Esophagus muscularis mucosa (tissue), 4 donors: ENCODE data around the gene FBXO42.

DNA sequence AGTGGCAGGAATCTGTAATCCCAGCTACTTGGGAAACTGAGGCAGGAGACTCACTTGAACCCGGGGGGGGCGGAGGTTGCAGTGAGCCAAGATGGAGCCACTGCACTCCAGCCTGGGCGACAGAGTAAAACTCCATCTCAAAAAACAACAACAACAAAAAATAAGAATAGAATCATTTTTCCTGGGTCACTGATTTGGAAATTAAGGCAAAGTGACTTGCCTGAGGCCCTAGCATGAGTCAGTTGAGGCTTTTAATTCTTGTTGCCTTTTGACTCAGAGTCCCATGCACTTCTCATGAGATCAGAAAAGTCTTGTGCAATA is 3.6 kb upstream of the PLEKHM2 start:
- PRO-cap, result bidirectional peak, plus-strand start outside the sequence, minus-strand start at position 244 of the sequence
- RAMPAGE, long total RNA, 4 experiments, result no peak in any of the 4 experiments

DNA sequence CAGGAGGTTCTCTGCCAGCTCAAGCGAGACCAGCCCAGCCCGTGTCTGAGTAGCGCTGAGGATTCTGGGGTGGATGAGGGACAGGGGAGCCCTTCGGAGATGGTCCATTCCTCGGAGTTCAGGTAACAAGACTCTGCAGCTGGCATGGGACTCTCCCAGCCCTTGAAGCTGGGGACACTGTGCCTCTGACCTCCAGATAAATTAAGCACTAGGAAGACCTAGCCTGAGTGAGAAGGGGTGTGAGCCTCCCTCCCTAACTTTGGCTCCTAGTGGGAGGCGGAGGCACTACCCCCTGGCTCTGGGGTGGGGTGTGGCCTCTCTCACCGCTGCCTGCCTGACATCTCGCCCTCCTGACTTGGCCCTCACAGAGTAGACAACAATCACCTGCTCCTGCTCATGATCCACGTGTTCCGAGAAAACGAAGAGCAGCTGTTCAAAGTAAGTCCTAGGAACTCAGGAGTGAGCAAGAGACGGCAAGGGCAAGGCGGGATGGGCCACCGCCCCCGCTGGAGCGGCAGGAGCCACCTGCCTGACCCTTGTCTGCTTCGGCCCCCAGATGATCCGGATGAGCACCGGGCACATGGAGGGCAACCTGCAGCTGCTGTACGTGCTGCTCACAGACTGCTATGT is 8.2 kb upstream of the SLC25A34 start:
- PRO-cap, result no peak
- RAMPAGE, long total RNA, 4 experiments, result no peak in any of the 4 experiments

DNA sequence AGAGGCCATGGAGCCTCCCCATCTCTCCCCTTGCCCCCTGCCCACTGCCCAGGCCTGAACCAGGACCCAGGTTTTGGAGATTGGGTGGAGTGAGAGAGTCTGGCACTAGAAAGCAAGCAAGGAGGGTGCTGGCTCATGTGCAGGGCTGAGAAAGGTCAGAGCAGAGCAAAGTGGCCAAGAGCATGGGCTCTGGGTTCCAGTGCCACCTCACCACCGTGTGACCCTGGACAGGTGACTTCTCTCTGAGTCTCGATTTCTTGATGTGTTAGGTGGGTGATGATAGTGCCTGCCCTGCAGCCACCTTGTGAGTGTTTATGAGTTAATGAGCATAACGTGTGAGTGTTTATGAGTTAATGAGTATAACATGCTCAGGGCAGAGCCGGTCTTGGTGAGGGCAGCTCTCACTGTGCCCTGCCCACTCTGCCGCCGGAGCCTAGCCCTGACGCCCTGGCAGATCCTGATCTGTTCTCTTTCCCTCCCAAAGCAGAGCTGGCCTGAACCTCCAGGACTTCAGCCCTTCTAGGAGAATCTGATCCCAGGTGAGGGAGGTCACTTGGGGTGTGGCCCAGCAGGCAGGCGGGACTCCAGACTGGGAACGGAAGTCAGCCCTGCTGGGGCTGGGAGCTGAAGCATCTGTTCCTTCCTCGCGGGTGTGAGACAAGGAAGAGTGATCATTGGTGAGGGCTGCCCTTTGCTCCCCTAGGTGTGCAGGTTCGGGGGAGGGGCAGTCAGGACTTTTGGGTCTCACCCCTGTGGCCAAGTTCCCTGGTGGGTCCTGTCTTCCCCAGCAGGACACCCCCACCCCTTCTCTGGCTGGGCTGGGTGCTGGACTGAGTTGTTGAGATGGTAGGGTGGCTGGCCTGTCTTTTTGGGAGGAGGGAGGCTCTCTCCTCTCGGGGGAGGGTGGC is 5.7 kb downstream of the FBLIM1 start:
- PRO-cap, result no peak
- RAMPAGE, long total RNA, 4 experiments, result no peak in any of the 4 experiments

DNA sequence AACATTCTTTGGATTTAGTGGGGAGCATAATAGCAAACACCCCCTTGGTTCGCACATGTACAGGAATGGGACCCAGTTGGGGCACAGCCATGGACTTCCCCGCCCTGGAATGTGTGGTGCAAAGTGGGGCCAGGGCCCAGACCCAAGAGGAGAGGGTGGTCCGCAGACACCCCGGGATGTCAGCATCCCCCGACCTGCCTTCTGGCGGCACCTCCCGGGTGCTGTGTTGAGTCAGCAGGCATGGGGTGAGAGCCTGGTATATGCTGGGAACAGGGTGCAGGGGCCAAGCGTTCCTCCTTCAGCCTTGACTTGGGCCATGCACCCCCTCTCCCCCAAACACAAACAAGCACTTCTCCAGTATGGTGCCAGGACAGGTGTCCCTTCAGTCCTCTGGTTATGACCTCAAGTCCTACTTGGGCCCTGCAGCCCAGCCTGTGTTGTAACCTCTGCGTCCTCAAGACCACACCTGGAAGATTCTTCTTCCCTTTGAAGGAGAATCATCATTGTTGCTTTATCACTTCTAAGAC is 21.7 kb downstream of the UQCRHL start:
- PRO-cap, result no peak
- RAMPAGE, long total RNA, 4 experiments, result no peak in any of the 4 experiments

DNA sequence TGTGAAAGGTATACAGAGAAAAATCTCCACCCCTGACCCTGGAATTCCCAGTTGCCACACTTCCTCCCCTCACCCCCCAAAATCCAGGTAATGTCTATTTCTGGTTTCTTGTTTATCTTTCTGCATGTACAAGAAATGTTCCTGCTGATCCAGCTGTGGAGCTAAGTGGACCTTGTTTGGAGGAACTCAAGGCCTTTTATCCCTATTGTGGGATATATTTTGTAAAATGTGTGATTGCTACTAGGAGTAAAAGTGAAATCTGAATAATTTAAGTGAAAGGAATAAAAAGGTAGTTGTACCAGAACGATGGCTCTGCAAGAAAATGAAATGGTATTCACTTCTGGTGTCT is 2.9 kb downstream of the SPEN start:
- PRO-cap, result no peak
- RAMPAGE, long total RNA, 4 experiments, result no peak in any of the 4 experiments

- PRO-cap, result no peak
- RAMPAGE, long total RNA, 4 experiments, result no peak in any of the 4 experiments
Measured at GRCh38 chr1:15937211-15937973, 38.5 kb downstream of the ZBTB17 start.

- PRO-cap, result no peak
- RAMPAGE, long total RNA, 4 experiments, result no peak in any of the 4 experiments
Measured at GRCh38 chr1:16068334-16069077, 4.9 kb downstream of the FAM131C start.

- PRO-cap, result no peak
- RAMPAGE, long total RNA, 4 experiments, result no peak in any of the 4 experiments
Measured at GRCh38 chr1:16124647-16125304, 31.1 kb downstream of the EPHA2 start.

- PRO-cap, result unidirectional peak, plus-strand start at chr1:16145794
- RAMPAGE, long total RNA, 4 experiments, result no peak in any of the 4 experiments
Measured at GRCh38 chr1:16144888-16145862, 10.7 kb downstream of the EPHA2 start.

- PRO-cap, result no peak
- RAMPAGE, long total RNA, 4 experiments, result no peak in any of the 4 experiments
Measured at GRCh38 chr1:16180332-16180830, 24.5 kb upstream of the EPHA2 start.

DNA sequence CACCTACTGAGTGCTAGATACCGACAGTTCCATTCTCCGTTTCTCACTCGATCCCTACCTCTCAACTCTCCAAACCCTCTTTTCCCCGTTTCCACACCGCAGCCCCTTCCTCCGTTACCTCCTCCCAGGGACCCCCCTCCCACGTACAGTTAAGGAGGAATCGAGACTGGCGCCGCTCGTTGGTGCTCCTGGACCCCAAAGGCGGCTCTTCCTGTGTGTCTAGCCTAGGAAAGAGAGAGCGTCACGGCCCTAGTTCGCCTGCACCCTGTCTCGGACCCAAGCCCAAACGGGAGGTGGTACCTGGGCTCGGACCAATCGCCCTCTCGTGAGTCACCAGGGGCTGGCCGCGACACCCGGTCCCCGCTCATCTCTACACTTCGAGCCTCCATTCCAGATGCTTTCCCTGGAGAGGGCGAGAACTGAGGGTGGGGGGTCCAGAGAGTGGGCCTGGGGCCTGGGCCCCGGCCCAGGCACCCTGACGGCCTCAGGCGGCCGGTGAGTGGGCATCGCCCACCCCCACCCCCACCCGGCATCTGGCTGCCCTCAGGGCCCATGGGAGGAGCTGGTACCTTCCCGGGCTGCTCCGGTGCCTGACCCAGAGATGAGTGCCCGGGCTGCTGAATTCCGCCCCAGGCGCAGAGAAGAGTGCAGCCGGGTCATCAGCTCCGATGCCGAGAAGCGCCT is 4.9 kb downstream of the ARHGEF19 start:
- PRO-cap, result no peak
- RAMPAGE, long total RNA, 4 experiments, result no peak in any of the 4 experiments

- PRO-cap, result bidirectional peak, plus-strand start at chr1:16217678, minus-strand start at chr1:16217400
- RAMPAGE, long total RNA, 4 experiments, result start-site peak on the minus strand in 1 of 4 experiments, at chr1:16217340-16217421 at its widest, 12 reads per replicate
Measured at GRCh38 chr1:16216909-16217933, 4.8 kb upstream of the ARHGEF19 start.

DNA sequence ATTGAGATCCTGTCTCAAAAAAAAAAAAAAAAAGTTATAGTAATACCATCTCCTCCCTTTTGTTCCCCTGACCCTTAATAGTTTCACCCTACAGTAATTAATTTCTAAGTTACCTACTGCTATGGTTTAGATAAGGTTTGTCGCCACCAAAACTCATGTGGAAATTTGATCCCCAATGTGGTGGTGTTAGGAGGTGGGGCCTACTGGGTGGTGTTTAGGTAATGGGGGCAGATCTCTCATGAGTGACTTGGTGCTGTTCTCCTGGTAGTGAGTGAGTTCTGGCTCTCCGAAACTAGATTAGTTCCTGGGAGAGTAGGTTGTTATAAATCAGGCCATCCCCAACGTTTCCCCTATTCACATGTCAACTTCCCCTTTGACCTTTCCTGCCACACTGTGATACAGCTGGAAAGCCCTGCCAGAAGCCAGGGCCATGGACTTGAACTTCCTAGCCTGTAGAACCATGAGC is 9.7 kb downstream of the FBXO42 start:
- PRO-cap, result no peak
- RAMPAGE, long total RNA, 4 experiments, result no peak in any of the 4 experiments

GRCh38 chr1:16351779-16352750 is at the start of gene FBXO42:
Gene FBXO42 (minus strand): TSS chr1:16352480.
- PRO-cap, result bidirectional peak, plus-strand start at chr1:16352606, minus-strand start at chr1:16352451
- RAMPAGE, long total RNA, 4 experiments, result start-site peak on the minus strand in 4 of 4 experiments, at chr1:16352424-16352473 at its widest, 130 to 456 reads per replicate

- PRO-cap, result no peak
- RAMPAGE, long total RNA, 4 experiments, result no peak in any of the 4 experiments
Measured at GRCh38 chr1:16442865-16443386, 2.4 kb downstream of the NECAP2 start.

DNA sequence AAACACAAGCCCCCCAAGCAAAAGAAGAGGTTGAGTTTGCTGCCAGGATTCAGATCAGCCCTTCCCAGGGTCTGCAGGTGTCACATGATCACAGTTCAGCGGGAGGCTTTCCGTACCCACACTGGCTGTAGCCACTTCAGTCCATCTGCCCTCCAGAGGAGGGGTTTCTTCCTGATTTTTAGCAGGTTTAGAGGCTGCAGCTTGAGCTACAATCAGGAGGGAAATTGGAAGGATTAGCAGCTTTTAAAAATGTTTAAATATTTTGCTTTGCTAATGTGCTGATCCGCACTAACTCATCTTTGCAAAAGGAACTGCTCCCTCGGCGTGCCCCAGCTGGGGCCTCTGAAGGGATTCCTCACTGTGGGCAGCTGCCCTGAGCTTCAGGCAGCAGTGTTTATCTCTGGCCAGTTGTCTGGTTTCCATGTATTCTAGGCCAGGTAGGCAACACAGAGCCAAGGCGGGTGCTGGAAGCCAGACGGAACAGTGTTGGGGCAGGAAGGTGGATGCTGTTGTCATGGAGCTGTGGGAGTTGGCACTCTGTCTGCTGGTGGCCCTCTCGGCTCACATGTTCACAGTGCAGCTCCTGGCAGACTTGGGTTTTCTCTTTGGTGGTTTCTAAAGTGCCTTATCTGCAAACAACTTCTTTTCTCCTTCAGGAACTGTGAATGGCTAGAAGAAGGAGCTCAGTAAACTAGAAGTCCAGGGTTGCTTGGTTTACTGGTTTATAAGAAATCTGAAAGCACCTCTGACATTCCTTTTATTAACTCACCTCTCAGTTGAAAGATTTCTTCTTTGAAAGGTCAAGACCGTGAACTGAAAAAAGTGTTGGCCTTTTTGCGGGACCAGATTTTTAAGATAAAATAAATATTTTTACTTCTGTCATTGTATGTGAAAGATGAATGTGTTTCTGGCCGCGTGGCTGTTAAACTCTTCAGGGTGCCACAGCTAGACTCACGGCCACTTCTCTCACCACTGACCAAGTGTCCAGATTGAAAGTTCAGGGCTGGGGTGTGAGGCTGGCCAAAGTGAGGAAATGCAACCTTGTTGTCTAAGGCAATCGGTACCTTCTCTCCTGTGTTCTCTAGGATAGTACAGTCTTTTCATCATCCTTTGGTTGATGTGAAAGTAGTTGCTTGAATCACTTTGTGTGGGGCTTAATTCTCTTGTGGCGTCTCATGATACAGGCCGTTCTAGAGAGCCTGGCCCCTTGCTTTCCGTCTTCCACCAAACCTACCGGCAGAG is 19.1 kb downstream of the NECAP2 start:
- PRO-cap, result no peak
- RAMPAGE, long total RNA, 4 experiments, result no peak in any of the 4 experiments

- PRO-cap, result no peak
- RAMPAGE, long total RNA, 4 experiments, result no peak in any of the 4 experiments
Measured at GRCh38 chr1:16619500-16620245, 179.1 kb downstream of the NECAP2 start.

- PRO-cap, result no peak
- RAMPAGE, long total RNA, 4 experiments, result no peak in any of the 4 experiments
Measured at GRCh38 chr1:16623390-16623881, 182.9 kb downstream of the NECAP2 start.

DNA sequence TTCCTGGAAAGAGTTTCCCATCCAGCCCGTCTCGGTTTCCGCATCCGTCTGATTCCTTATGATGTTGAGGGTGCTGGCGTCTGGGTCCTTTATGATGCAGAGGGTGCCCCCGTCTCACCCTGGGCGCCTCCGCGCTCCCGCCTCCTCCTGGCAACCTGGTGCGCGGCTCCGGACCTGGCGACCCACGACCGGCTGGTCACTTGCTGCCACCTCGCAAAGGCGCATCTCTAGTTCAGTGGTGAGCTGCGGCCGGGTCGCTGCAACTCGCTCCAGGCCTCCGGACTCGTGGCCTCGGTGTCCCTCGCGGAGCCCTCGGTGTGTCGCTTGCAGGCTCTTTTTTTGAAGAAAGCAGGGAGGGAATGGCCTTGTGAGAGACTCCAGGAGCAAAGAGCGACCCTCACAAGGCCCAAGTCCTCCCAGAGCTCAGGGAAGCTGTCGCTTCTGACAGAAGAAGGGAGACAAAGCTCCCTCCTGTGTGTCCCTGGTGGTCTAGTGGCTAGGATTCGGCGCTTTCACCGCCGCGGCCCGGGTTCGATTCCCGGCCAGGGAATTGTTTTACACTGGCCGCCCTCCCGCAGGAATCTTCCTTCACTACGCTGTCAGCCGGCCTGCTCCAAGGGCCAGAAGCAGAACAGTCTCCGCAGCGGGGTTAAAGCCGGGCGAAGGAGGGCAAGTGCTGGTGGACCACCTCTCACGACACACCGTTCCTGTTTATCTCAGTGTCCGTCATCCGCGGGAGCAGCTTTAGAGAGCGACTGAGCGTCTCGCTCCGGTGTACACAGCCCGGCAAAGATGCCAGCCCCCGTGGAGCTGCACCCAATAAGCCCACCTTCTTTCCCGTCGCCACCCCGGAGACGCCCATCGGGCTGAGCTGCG is 49.4 kb upstream of the CROCC start:
- PRO-cap, result no peak
- RAMPAGE, long total RNA, 4 experiments, result no peak in any of the 4 experiments

- PRO-cap, result no peak
- RAMPAGE, long total RNA, 4 experiments, result no peak in any of the 4 experiments
Measured at GRCh38 chr1:16914374-16915412, 7.0 kb upstream of the CROCC start.